Left lobe of liver (tissue), 1 donor: ENCODE measurements around a stretch of chr2.

GRCh38 chr2:43130794-43131992, 95.2 kb downstream of the ZFP36L2 start:
- PRO-cap, result no peak

GRCh38 chr2:43158024-43158441, 68.4 kb downstream of the ZFP36L2 start:
- PRO-cap, result no peak

DNA sequence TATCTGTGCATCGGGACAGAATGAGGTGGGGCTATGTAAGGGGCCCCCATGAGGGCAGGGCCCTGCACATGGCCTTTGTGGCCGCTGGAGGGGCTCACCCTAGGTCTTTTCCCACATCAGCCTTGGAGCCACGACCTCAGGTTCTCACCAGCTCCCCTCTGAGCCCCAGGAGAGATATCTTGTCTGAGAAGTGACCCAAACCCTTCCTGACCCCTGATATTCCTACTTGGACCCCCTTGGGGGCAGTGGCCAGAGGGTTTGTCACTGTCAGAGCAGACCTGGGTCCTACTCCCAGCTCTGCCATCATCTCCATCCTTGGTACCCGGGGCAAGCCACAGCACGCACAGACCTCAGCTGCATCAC, 64.2 kb downstream of the ZFP36L2 start:
- PRO-cap, result no peak

DNA sequence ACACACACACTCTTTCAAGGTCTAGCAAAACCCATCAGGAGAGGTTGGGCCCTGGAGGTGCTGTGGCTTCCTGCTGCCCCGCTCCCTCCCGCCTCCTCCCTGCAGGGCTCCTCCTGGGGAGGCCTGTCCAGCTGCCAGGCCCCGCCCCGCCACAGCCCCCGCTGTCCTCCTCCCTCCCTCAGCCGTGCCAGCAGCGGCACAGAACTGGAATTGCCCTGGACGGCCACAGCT, 6.8 kb downstream of the ZFP36L2 start:
- PRO-cap, result bidirectional peak, plus-strand start at position 201 of the sequence, minus-strand start at position 101 of the sequence

DNA sequence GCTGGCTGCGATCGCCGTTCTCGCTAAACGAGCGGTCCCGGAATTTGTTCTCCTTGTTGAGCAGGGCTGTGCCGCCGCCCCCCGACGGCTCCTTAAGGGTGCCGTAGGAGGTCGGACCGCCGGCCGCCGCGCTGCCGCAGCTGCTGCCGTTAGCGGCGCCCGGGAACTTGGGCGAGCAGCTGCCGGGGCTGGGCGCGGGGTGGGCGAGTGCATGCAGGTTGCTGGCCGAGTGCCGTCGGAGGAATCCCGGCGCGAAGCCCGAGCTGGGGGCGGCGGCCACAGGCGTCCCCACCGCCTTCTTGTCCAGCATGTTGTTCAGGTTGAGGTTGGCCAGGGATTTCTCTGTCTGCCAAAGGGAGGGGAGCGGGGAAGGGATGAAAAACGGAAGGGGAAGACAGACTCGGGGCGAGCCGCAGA, 991 bp downstream of the ZFP36L2 start:
- PRO-cap, result no peak

GRCh38 chr2:43226782-43227805, 688 bp upstream of the ZFP36L2 start:
- PRO-cap, result bidirectional peak, plus-strand start at chr2:43226862, minus-strand start at chr2:43226690; bidirectional peak, plus-strand start at chr2:43227309, minus-strand start at chr2:43227005; bidirectional peak, plus-strand start at chr2:43227516, minus-strand start at chr2:43227523; bidirectional peak, plus-strand start at chr2:43227868, minus-strand start at chr2:43227613

- PRO-cap, result no peak
Observed at GRCh38 chr2:43325084-43325393, 98.6 kb upstream of the ZFP36L2 start.

DNA sequence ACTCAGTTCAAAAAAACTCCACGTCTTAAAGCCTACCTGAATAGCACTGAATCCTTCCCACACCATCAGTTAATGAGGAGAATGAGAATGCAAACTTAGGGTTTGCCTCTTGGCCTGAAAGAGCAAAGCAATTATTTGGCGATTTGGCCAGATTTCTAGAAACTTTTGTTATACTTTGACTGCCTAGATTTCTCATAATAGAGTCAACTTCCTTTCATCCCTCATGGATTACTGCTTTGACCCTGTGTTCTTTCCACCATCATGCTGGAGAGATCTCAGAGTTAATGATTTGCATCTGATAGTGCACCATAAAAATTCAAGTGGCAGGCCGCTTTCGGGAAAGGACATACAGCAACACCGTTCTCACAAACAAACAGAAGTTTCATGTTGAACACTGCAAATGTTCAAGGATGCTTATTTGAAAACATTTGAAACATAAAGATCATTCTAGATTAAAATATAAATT, 143.7 kb upstream of the ZFP36L2 start:
- PRO-cap, result no peak

GRCh38 chr2:43445197-43445745, 150.6 kb downstream of the THADA start:
- PRO-cap, result no peak

GRCh38 chr2:43455023-43456250, 140.4 kb downstream of the THADA start:
- PRO-cap, result unidirectional peak, minus-strand start at chr2:43455456

DNA sequence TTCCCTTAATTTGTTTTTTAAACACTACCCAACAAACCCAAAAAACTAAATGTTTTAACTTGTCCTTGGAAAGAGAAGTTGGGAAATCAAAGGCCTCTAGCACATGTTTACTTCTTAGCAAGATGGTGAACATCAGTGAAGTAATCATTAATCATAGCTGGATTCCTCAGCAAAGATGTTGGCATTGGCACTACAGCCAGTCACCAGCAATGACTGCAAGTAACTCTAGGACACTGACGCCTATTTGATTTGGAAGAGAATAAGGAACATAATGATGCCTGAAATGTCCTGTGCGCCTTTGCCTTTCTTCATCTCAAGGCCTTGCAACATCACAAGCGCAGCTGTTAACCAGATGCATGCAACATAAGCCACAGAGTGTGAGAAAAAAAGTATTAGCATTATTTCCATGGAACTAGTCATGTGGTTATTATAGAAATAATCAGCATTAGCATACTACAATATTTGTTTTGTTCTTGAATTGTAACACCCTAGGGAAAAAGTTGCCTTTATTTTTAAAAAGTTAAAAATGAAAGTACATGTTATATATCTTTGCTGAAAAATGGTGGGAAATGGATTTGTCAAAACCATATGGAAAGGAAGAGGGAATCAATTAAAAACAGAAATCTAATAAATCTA, 55.7 kb downstream of the THADA start:
- PRO-cap, result unidirectional peak, plus-strand start at position 311 of the sequence

GRCh38 chr2:43841353-43841998, 2.7 kb downstream of the ABCG8 start:
- PRO-cap, result bidirectional peak, plus-strand start at chr2:43841514, minus-strand start at chr2:43841166; bidirectional peak, plus-strand start at chr2:43841606, minus-strand start at chr2:43841609; unidirectional peak, minus-strand start at chr2:43841775

DNA sequence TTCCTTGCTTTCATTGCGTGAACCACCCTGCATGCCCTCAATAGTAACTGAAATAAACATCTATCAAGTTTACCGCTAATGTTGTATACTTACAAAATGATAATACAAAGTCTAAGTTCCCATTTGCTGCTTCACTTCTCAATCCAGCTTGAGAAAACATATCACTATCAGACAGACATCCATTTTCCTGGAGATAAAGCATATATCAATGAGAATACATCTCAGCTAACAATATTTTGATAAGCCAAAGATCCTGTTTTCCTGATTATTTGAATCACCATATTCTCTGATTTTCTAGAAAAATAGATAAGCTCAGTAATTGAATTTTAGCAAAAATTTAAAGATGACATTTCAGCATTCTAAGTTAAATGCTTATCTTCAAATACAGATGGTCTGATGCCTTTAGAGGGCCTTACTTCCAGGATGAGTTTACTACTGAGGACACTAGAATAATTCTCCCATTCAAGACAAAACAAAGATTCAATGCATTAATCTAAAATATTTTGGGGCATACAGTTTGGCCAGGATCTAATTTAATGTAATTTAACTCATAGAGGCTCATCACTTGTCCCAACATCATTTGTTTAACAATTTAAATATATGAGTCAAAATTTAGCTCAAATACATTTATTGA, 35.2 kb downstream of the LRPPRC start:
- PRO-cap, result no peak

- PRO-cap, result no peak
Observed at GRCh38 chr2:44136099-44136883, 32.4 kb upstream of the PPM1B start.

DNA sequence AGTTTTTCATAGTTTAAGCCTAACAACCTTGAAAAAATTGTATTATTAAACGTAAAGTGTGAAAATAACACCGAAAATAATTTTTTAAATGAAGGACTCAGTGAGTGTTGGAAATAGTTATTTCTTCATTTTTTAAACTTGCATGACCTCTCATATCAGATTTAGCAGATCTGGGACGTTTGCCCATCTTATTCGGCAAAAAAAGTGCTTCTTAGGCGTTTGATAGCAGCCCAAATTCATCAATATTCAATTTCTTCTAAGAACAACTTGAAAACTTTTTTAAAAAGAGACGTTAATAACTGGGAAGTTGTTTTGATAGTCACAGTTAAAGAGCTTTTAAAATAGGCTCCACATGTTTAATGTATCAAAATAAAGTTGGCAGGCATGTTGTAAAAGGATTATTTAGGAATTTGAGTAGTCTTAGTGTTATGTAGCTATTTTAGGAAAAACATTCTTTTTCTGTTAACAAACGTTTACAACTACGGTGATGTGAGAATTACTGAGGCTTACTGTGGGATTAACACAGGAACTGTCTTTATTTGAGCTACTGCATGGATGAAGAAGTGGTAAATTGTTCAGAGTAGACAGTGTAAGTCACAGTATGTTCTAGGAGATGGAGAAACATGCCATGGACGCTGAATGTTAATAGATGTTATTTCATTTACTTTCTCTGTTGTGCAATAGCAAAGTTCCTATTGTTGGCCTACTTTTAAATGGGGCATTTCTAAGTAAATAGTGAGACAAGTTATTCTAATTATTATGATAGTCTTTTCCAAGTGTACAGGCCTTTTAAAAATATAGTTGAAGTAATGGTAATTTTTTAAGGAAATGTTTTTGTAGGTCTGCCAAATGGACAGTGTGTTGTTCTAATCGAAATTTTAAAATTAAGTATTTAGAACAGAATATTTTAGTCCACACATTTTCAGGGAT, 1.6 kb downstream of the PPM1B start:
- PRO-cap, result unidirectional peak, minus-strand start at position 511 of the sequence

DNA sequence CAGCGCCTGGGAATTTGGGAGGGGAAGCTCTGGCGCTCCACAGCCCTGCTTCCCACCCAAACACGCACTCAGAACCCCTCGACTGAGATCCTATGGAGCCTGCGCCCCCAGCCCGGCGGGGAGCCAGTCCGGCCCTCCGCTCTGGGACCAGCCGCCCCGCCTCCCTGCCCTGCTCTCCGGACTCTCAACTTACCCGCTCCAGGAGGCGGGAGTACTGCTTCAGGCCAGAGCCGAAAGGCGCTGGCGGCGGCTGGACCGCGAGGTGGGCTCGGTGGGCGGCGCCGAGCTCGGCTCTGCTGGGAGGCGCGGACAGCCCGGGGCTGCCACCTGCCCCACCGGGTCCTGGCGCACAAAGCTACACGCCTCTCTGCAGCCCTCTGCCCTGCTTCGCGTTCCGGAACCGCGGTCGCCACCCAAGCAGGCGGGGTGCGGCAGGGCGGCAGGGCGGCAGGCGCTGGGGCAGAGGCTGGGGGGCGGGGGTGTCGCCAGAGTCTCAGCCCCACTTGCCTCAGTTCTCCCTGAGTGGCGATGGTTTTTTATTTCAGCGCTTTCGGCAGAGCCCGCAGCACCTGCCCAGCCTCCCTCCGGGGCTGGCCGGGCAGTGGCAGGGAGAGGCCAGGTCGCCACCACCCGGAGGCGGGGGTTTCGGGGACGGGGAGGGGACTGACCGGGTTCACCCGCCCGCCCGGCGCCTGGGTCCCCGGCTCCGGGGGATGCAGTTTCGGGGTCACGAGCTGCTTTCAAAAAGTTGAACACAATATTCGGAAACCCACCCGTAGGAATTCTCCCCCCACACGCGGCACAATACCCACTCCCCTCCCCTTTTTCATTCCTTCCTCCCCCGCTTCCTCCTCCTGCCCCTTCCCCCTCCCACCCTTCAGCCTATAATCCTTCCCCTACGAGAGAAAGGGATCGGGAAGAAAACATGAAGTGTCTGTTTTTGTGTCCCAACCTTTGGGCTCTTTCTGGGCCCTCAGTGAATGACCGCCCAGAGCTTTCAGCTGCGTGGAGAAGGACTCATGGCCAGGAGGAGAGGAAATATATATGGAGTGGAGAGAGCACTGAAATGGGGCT, 2.5 kb upstream of the SIX3 start:
- PRO-cap, result no peak

DNA sequence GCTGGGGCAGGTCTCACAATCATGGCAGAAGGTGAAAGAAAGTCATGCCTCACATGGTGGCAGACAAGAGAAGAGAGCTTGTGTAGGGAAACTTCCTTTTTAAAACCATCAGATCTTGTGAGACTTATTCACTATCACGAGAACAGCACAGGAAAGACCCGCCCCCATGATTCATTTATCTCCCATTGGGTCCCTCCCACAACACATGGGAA, 183.2 kb upstream of the SIX2 start:
- PRO-cap, result no peak

DNA sequence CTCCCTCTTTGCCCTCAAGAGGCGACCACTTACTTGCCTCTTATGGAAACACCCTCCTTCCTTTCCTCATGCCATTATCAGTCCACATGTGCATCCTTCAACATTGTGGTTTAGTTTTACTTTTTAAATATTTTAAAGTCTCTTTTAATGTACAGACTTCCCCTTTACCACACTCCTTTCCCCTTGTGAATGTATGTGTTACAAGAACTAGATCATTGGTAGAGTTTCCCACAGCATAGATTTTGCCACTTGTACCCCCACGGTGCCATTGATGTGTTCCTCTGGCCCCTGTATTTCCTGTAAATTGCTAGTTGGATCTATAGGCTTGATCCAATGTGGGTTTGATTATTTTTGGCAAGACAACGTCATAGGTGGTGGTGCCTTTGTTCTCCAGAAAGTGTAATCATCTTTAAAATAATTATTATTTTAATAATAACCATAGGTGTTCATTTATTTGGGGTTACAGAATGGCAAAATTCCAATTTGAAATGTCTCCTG, 202.5 kb upstream of the SIX2 start:
- PRO-cap, result no peak

DNA sequence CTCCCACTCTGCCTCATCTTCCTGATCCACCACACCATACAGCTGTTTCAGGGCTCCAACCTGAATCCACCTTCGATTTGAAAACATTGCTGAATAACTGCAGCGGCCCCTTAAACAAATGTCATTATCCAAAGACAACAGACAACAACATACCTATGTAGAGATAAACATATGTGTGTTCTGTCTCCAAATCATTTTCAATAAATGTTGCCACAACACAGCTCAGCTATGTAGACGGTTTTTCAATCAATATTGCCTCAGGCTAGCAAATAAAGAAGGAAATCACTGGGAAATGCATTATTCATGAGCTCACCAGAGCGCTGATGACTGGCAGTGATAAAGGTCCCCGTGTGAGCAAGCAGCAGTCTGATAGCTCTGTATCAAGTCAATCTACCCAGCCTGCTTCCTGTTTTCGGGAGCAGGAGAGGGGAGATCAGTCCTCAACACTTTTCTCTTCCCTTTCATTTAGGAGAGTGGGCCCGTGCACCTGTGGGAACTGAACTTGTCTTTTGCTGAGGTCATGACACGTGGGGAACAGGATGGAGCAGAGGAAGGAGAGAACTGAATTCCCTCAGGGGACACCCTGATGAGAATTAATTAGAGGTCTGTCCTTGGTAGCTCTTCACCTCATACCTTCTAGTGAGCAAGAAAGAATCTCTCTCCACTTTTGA, 253.8 kb upstream of the SIX2 start:
- PRO-cap, result no peak

GRCh38 chr2:45332556-45333189, 278.4 kb downstream of the SRBD1 start:
- PRO-cap, result no peak